ENCODE measurements around a stretch of chr9.

DNA sequence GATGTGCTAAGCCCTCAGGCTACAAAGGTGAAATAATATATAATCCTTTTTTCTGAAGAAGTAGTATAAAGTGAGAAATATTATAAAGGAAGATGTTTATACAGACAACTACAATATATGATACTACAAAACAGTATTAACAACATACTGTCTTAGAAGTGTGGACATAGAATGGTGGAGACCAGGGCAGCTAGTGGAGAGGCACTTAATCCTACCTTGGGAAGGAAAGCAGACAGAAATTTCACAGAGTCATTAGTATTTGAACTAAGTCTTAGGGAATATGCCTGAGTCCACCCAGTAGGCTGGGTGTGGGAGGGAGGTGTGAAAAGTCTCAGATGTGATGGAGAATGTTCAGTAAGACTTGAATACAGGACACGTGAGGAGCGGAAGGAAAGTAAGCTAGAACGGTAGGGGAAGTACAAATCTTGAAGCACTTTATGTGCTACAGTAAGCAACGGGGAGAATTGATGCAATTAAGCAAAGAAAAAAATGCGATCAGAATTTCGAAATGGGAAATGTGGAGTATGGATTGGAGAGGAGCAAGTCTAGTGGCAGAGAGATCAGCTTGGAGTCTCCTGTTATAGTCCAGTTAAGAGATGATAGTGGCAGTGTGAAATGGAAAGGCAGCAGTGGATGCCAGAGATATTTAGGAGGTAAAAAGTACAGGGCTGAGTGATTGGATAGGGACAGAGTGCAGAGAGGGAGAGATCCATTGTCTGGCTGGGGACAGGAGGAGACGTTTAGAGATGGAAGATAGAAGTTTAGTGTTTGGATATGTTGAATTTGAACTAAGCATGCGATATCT, 128.1 kb upstream of the RUSC2 start:
- PRO-cap, 4 experiments: no peak in any of the 4 experiments
- RAMPAGE, long total RNA, 2 experiments: no peak in any of the 2 experiments
- RRBS: no CpG with 5 or more reads among the region's 8 CpGs

DNA sequence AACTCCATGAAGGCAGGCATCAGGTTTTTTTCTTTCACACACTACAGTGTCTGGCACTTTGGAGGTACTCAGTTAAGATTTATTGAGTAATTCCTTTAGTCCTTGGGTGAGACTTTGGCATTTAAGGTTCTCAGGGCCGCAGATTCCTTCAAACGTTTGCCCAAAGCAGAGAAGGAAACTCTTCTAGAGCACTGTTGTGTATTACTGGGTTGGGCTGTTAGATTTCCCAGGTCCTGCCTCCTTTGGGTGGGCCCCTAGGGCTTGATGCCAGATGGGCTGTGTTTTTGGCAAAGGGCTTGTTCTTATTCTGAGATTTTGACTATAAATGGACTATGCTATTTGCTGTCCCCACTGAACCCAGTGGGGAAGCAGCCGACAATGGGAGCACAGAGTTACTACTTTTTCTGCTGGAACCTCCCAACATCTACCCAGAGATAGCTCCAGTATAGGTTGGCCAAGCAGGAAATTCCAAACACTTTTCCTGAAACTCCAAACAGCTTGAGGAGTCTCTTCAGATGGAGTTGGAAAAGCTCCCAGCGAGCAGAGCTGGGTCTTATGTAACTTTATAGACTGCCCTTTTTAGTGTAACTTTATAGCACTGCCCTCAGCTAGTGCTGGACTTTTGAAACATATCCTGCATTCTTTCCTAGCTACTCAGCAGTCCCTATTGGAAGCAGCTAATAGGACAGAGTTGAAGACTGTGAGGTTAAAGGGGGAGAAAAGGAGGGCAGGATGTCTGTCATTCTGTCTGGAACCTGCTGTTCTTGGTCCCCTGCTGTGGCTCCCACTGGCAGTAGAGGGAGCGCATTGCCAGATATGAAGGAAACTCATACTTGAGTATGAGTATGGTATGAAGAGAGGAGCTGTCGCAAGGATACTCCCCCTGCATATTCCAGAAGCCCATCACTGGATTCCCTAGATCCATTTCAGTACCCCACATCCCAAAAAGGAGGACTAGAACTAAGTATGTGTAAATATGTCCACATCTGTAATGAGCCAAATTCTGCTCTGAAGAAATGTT, 21.0 kb downstream of the RUSC2 start:
- PRO-cap, 4 experiments: peak in 4 of 4 experiments; most common plus-strand start position 351 of the sequence (in 3); most common minus-strand start position 185 of the sequence (in 1)
- RAMPAGE, long total RNA, 2 experiments: no peak in any of the 2 experiments
- RRBS: no CpG with 5 or more reads among the region's 6 CpGs

- PRO-cap, 4 experiments: no peak in any of the 4 experiments
- RAMPAGE, long total RNA, 2 experiments: no peak in any of the 2 experiments
- RRBS: no CpG with 5 or more reads among the region's 21 CpGs
These were observed 1.9 kb downstream of the TESK1 start for GRCh38 chr9:35606639-35607730.

GRCh38 chr9:35607731-35608680, 2.9 kb downstream of the TESK1 start:
- PRO-cap, 4 experiments: no peak in any of the 4 experiments
- RAMPAGE, long total RNA, 2 experiments: start-site peak on the plus strand in 1 of 2 experiments, at chr9:35607919-35608491 at its widest, 6 to 7 reads per replicate
- RRBS: no CpG with 5 or more reads among the region's 14 CpGs

- PRO-cap, 4 experiments: peak in 2 of 4 experiments; most common plus-strand start chr9:35661354 (in 2); most common minus-strand start chr9:35661165 (in 1)
- RAMPAGE, long total RNA, 2 experiments: no peak in any of the 2 experiments
- RRBS: no CpG with 5 or more reads among the region's 16 CpGs
These were observed 2.8 kb downstream of the CCDC107 start for GRCh38 chr9:35660433-35661688.

GRCh38 chr9:35680613-35681501, 7.1 kb downstream of the CA9 start:
- PRO-cap, 4 experiments: peak in 1 of 4 experiments; most common minus-strand start chr9:35681358 (in 1)
- RAMPAGE, long total RNA, 2 experiments: no peak in any of the 2 experiments
- RRBS: no CpG with 5 or more reads among the region's 11 CpGs

DNA sequence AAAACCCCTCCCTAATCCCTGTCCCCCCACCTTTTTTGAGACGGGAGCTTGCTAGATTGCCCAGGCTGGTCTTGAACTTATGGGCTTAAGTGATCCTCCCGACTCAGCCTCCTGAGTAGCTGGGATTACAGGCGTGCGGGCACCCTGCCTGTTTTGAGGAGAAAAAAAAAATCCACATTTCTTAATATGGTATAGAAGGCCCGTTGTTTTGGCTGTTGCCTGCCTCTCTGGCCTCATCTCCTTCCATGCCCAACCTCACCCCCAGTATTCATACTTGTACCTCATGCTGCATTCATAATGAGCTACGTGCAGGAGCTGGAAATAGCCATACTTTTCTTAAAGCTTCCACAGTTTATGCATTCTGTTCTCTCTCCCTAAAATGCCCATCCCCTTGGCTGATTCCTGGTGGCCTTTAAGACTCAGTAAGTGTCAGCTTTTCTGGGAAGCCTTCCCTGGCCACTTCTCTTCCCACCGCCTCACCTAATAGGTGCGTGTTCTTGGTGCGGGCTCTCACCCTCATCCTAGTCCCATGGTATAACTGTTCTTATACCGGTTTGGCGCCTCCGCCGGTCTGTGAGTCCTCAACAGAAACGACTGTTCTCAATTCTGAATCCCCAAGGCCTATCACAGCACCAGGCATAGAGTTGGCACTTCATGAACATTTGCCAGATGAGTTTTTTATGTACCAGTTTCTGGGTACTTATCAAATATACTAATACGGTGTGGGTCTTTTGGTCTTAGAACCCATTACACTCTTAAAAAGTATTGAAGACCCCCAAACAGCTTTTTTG, 2.1 kb upstream of the TPM2 start:
- PRO-cap, 4 experiments: peak in 3 of 4 experiments; most common plus-strand start position 298 of the sequence (in 2); most common minus-strand start position 247 of the sequence (in 3)
- RAMPAGE, long total RNA, 2 experiments: no peak in any of the 2 experiments
- RRBS: no CpG with 5 or more reads among the region's 15 CpGs

DNA sequence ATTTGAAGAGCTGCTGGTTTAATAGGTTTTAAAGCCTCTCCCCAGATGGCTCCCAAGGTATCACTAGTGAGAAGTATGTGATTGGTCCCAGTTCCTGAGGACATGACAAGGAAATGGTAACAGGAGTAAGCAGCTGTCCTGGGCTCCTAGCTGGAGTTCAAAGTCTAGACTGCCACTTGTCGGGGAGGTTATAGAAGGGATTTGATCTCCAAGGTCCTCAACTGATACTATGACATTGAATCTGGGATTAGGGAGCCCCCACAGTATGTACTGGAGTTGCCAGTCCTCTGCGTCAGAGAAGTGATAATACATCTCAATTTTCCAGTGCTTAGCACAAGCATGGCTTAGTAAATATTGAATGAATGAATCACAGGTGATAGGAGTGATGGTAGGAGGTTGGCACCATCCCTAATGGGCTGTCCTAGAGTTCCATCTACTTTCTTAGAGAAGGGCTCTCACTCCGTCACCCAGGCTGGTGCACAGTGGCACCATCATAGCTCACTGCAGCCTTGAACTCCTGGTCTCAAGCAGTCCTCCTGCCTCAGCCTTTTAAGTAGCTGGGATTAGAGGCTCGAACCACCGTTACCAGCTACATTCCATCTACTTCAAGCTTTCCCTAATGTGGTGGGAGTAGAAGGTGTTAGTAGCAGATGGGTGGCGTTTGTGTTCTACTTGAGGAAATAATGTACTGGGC, 6.3 kb upstream of the TPM2 start:
- PRO-cap, 4 experiments: no peak in any of the 4 experiments
- RAMPAGE, long total RNA, 2 experiments: no peak in any of the 2 experiments
- RRBS: no CpG with 5 or more reads among the region's 6 CpGs

DNA sequence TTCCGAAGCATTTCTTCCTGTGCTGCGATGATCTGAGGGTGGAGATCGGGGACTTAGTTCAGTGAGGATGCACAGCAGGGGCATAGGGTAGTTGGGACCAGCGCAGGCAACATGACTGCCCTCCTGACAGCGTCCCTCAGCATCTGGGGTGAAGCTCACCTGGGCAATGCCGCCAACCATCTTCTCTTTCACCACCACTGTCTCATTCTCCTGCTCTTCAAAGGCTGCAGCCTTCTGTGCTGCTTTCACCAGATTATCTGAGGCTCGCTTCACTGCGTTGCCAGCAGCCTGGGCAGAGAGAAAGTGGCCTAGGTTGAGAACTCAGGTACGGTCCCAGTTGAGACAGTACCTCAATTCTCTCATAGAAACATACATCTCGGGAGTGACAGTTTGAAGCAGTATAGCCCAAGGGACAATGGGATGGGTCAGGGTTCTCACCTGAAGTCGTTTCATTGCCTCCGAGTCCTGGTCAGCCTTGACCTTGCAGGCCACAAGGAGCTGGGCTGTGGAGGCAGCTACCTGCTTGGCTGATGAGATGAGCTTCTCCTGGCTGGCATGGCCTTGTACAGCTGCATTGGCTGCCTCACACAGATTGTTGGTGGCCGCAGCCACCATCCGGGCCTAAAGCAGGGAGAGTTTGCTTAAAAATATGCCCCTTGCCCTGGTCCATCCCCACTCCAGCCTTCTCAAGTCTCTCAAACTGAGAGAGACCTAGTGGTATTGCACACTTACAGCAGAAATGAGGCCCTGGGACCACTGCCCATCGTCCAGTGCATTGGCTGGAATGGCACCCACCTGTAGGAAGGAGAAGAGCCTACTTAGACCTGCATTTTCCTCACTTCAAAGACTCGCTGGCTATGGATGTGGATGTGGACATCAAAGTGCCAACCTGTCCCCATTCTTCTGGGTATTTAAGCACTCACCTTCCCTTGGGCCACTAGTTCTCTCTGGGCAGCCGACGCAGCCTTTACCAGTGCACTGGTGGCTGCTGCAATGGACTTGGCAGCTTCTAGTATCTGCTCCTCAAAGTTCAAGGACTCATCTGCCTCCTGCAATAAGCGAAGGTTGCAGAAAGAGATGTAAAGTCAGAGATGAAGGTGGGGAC, 8.5 kb upstream of the TPM2 start:
- PRO-cap, 4 experiments: no peak in any of the 4 experiments
- RAMPAGE, long total RNA, 2 experiments: start-site peak on the minus strand in 1 of 2 experiments, centred at position 562 of the sequence, 57 reads per replicate
- RRBS: no CpG with 5 or more reads among the region's 19 CpGs

DNA sequence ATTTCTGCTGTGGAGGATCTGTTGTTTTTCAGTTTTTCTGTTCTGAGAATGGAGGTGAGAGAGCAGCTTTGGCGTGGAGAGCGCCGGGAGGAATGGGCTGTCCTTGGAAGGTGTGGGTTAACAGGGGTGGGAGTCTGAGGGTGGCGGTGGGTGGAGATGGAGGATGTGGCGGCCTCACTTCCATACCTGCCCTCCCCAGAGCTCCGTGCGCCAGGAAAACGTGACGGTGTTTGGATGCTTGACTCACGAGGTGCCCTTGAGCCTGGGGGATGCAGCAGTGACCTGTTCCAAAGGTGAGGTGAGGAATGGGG, 16.7 kb downstream of the TMEM8B start:
- PRO-cap, 4 experiments: no peak in any of the 4 experiments
- RAMPAGE, long total RNA, 2 experiments: no peak in any of the 2 experiments
- RRBS: no CpG with 5 or more reads among the region's 10 CpGs

- PRO-cap, 4 experiments: peak in 1 of 4 experiments; most common plus-strand start chr9:35908696 (in 1); most common minus-strand start chr9:35908611 (in 1)
- RAMPAGE, long total RNA, 2 experiments: no peak in any of the 2 experiments
- RRBS: no CpG with 5 or more reads among the region's 8 CpGs
These were observed 725 bp upstream of the SPAAR start for GRCh38 chr9:35908463-35909066.

DNA sequence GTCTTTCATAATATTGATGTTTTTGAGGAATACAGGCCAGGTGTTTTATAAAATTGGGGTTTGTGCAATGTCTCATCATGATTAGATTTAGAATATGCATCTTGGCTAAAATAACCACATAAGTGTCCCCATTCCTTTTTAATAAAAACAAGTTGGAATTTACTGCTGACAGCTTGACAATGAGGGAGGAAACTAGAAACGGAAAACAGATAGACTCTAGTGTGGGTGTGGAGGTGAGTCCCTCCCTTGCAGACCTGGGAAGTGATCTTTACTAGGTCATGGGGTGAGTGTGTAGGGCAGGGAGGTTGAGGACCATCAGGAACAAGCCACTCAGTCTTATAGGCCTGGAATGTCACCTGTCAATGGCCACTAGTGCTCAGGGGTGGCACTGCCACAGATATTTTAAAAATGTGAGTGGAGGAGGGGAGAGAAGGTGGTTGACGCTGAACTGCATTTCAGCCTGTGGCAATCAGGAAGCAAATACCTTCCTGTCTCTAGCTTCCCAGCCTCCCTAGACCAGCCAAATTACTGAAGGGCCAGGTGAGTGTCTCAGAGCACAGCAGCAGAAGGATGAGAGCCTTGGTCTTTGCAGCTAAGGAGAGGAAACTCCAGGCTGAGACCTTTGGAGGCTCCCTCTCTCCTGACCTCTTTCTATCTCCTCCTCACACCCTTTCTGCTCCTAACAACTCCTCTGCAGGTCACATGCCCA, 9.0 kb downstream of the OR2S2 start:
- PRO-cap, 4 experiments: no peak in any of the 4 experiments
- RAMPAGE, long total RNA, 2 experiments: no peak in any of the 2 experiments
- RRBS: no CpG with 5 or more reads among the region's 2 CpGs

- PRO-cap, 4 experiments: no peak in any of the 4 experiments
- RAMPAGE, long total RNA, 2 experiments: no peak in any of the 2 experiments
- RRBS: no CpG with 5 or more reads among the region's 9 CpGs
These were observed 2.2 kb upstream of the OR2S2 start for GRCh38 chr9:35959890-35960829.

GRCh38 chr9:36211573-36212248, 21.0 kb downstream of the CLTA start:
- PRO-cap, 4 experiments: no peak in any of the 4 experiments
- RAMPAGE, long total RNA, 2 experiments: no peak in any of the 2 experiments
- RRBS: no CpG with 5 or more reads among the region's 8 CpGs

DNA sequence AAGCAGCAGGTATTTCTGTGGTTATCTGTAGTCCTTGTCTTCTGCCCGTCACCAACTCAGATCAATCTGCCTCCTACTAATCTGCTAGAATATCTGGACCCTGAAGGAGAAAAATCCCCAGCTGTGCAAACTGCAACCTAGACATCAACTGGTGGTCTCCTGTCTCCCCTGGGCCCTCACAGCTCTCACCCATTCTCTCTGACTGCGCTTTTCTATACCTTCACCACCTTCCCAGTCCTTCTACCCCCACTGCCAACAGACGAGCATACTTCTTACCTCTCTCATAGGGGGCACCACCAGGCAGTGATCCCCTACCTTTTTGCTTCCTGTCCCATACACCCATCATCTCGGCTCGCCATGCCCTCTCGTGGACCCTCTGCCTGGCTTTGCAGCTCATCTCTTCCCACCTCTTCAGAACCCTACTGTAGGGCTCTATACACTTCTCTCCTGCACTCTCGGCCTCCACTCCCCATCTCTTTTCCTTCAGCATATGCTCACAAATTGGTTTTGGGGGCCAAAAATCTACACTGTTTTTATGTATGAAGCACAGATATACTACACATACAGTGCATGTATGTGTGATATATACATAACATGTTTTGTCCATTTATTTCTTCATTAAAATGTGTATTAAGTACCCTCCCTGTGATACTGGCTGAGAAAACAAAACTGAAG, 28.3 kb downstream of the CLTA start:
- PRO-cap, 4 experiments: no peak in any of the 4 experiments
- RAMPAGE, long total RNA, 2 experiments: no peak in any of the 2 experiments
- RRBS: no CpG with 5 or more reads among the region's 7 CpGs

GRCh38 chr9:36445976-36446590, 46.0 kb upstream of the RNF38 start:
- PRO-cap, 4 experiments: no peak in any of the 4 experiments
- RAMPAGE, long total RNA, 2 experiments: no peak in any of the 2 experiments
- RRBS: no CpG with 5 or more reads among the region's 6 CpGs

DNA sequence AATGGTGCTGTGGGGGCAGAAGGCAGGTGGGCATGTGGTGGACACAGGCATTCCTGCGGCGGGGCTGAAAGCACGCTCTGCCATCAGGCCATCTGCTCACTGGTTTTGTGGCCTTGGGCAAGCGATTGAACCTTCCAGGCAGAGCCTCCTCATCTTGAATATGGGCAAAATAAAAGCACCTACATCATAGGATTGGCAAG, 183.2 kb downstream of the PAX5 start:
- PRO-cap, 4 experiments: peak in 1 of 4 experiments; most common minus-strand start position 66 of the sequence (in 1)
- RAMPAGE, long total RNA, 2 experiments: no peak in any of the 2 experiments
- RRBS: no CpG with 5 or more reads among the region's 4 CpGs

- PRO-cap, 4 experiments: no peak in any of the 4 experiments
- RAMPAGE, long total RNA, 2 experiments: no peak in any of the 2 experiments
- RRBS: 4% methylated on average over 18 of the region's 57 CpGs
These were observed 31.5 kb downstream of the PAX5 start for GRCh38 chr9:37002466-37002985.

- PRO-cap, 4 experiments: no peak in any of the 4 experiments
- RAMPAGE, long total RNA, 2 experiments: no peak in any of the 2 experiments
- RRBS: 7% methylated on average over 9 of the region's 18 CpGs
These were observed 4.9 kb downstream of the PAX5 start for GRCh38 chr9:37029206-37029564.

DNA sequence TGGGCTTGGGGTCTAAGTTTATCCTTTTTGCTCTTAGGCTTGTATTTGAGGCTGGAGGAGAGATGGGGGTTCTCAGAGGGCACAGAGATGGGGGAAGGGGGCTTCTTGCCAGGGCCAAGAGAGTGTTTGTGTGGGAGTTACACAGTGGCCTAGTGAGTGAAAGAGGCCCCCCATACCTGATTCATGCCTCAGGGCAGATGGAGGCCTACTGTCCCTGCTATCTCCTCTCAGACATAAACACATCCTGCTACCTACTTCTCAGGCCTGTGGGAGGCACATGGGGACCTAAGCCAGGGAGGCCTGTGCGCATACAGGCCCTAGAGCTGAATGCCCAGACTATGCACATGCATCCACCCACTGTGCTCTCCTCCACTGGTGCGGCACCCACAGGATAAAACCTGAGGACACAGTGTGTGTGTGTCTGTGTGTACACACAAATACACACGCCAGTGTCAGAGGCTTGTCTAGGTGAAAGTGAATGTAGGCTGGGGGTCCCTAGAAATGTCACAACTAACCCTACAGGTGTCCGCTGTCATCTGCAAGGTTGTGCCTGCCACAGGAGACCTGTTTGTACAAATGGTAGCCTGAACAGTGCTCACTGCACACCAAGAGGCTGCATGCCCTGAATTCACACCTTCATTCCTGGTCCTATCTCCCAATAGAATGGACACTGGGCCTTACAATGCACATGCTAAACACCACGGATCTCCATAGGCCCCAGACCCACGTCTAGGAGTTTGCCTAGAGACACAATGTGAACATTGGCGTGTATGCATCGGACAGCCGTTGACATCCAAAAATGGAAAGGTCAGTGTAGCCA, 1.3 kb downstream of the PAX5 start:
- PRO-cap, 4 experiments: no peak in any of the 4 experiments
- RAMPAGE, long total RNA, 2 experiments: no peak in any of the 2 experiments
- RRBS: no CpG with 5 or more reads among the region's 9 CpGs

Measured in uterus (tissue), 7 donors.